Bronchial lymph node (tissue), 1 donor: ENCODE measurements around a stretch of chr11.

DNA sequence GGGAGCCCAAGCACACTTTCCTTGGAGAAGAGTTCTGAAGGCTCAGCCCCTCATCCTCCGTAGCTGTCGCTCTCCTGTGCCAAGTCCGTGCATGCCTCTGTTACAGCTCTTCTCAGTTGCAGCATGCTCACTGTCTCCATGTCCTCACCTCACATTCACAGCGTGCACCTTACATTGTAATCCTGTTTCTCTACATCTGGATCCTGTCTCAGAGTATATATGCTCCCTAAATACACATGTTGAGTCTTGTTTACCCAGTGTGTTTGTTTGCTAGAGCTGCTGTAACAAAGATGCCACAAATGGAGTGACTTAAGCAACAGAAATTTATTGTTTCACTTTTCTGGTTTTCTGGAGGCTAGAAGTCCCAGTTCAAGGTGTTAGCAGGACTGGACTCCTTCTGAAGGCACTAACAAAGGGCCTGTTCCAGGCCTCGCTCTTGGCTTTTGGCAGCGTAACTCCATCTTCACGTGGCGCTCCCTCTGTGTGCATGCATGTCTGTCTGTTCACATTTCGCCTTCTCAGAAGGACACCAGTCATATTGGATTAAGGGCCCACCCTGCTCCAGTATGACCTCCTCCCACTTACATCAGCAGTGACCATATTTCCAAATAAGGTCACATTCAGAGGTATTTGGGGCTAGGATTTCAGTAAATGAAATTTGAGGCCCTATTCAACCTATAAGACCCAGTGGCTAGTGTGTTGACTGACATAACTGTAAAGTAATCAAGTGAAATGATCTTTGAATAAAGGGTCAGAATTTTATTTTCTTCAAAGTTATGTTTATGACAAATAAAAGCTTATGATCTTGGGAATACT is 19.9 kb downstream of the APLP2 start:
- PRO-cap = no peak

DNA sequence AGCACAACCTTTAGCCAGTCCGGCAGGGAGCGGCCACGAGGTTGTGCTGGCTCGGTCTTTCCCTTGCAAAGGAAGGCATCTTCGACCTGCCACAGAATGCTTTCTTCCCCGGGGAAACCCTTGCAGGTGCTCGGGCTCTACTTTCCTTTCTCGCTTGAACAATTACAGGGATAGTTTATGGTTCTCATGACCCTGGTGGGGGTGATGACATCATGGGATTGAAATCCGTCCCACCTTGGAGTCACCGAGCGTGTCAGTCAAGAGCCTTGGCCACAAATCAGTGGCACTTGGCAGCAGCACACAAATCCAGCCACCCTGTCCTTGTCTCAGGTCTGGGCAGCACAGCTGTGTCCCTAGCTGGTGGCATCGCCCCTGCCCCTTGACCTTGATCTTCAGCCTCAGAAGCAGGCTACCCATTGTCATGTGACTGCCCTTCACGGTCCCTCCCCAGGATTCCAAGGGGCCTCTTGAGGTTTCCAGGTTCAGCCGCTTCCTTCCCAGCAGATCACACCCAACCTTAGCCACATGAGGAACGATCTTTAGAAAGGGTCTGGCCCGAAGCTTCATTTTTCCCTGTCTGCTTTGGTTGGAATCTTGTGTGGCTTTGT is 20.4 kb downstream of the ST14 start:
- PRO-cap = no peak

DNA sequence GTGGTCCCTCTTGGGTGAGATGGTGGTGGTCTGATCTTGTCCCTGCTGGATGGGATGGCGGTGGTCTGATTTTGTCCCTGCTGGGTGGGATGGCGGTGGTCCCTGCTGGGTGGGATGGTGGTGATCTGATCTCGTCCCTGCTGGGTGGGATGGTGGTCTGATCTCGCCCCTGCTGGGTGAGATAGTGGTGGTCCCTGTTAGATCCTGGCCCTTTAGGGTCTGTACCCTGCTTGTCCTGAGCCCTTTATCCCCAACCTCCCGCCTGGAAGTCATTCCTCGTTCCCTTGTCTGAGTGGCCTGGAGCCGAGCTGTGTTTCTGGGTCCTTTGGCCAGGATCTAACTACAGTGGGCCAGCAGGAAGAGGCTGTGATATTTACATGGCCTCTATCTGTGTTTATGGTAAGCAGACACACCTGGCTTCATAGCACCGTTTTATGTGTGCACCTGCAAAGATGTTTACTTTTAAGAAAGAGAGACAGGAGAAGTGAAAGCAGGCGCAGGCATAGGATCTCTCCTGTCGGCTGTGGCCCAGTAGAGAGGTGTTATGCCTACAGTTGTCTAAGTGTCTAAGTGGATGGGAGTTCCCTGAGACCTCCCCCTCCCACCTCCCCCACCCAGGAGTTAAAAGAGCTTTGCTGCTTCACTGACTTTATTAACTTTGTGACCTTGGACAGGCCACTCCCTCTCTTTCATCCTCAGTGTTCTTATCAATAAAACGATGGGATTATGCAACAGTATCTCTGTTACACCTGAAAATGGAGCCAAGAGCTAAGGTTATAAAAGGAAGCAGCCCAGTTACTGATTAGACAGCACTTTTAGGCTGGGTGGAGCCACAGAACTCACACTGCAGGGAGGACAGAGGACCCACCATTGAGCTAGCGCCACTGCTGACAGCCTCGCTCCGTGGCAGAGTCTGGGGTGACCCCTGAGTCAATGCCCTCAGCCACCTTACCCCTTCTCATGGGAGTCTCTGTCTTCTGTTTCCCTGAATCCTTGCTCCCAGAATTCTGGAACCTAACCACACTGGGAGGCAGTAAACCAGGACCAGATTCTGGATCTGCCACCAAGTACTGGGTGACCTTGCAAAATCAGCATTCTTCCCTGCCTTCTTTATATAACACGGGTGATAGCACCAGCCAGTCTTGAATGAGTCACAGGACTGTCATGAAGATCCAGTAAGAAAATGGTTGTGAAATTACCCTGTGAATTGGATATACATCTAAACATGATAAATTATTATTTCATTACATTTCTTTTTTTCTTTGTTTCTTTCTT is 21.9 kb downstream of the ST14 start:
- PRO-cap = bidirectional peak, plus-strand start at position 465 of the sequence, minus-strand start at position 342 of the sequence

DNA sequence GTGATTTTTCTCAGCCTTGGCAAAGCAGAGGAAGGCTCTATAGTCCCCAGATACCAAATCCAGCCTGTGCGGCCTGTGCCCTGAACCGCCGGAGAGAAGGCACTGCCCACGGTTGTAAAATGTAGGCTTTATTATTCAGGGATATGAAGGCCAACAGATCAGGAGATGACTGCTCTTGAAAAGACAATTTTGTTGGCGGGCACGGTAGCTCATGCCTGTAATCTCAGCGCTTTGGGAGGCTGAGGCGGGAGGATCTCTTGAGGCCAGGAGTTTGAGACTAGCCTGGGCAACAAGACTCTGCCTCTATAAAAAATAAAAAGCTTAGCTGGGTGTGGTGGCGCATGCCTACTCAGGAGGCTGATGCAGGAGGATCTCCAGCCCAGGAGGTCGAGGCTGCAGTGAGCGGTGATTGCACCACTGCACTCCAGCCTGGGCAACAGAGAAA is 31.3 kb downstream of the ST14 start:
- PRO-cap = no peak

DNA sequence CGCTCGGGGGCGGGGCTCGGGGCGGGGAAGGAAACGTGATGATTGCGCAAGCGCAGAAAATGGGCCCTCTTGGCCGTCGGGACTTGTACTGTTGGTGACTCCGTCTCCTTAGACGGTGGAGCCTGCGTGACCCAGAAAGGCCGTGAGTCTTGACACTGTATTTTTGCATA is 142 bp upstream of the ZBTB44 start:
- PRO-cap = no peak

GRCh38 chr11:130315716-130316303 is 1.1 kb upstream of the ZBTB44 start:
- PRO-cap = unidirectional peak, minus-strand start at chr11:130315898

- PRO-cap = no peak
Observed at GRCh38 chr11:130388880-130389279, 39.5 kb downstream of the ADAMTS8 start.

DNA sequence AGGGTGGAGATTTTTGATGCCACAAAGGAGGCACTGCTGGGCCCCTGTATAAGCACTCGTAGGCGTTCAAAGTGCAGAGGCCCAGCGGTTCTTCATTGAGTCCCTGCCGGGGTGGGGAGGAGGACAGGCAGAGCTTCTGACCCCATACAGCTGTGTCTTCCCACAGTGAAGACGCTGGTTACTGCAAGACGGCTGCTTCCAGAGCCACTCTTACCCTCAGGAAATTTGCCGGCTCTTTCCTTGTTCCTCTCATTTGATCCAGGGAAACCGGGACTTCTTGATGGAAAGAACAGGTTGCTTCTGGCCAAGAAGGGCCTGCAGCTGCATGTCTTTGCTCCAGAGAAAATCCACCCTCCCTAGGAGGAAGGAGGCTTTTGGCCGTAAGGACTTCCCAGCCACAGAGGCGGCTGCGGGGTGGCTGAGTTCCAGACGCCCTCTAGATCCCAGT is 9.3 kb downstream of the ADAMTS15 start:
- PRO-cap = no peak

DNA sequence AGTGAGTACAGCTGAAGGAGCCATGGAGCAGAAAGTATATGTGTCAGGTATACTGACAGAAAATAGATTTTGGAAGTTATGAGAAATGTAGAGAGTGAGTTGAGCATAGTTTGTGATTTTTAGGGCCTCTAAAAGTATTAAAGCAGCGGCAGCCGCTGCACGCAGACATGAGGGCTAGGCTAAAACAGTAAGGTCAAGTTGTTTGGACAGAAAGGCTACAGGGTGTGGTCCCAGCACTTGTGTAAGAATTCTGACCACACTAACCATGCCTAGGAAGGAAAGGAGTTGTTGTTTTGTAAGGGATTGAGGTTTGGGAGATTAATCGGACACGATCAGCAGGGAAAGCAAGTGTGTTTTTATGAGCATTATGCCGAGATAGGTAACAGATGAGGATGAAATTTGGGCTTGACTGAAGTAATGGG is 117.9 kb downstream of the ADAMTS15 start:
- PRO-cap = no peak

DNA sequence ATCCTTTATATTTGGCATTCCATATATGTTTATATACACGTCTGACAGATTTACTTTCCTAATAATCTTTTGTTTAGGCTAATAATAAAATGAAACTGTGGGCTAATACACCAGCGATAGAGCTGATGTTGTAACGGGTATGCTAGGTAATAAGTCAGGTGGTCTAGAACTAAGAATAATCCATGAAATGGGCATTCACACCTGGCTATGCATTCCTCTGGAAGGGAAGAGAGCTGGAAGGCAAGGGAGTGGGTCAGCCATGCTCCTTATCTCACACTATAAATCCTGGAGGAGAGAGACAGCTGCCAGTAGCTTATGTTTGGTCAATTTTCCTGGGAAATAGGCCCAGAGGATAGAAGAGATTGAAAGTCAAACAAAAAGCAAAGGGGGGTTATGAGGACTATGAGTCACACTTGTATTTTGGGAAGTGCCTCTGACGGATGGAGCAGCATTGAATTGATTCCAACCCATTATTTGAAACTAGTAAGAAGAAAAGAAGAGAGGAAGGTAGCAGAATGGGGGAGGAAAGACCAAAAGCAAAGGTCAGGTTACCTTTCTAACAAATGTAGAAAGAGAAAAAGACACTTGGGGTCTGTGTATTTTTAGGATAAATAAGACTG is 25.0 kb downstream of the SNX19 start:
- PRO-cap = no peak

DNA sequence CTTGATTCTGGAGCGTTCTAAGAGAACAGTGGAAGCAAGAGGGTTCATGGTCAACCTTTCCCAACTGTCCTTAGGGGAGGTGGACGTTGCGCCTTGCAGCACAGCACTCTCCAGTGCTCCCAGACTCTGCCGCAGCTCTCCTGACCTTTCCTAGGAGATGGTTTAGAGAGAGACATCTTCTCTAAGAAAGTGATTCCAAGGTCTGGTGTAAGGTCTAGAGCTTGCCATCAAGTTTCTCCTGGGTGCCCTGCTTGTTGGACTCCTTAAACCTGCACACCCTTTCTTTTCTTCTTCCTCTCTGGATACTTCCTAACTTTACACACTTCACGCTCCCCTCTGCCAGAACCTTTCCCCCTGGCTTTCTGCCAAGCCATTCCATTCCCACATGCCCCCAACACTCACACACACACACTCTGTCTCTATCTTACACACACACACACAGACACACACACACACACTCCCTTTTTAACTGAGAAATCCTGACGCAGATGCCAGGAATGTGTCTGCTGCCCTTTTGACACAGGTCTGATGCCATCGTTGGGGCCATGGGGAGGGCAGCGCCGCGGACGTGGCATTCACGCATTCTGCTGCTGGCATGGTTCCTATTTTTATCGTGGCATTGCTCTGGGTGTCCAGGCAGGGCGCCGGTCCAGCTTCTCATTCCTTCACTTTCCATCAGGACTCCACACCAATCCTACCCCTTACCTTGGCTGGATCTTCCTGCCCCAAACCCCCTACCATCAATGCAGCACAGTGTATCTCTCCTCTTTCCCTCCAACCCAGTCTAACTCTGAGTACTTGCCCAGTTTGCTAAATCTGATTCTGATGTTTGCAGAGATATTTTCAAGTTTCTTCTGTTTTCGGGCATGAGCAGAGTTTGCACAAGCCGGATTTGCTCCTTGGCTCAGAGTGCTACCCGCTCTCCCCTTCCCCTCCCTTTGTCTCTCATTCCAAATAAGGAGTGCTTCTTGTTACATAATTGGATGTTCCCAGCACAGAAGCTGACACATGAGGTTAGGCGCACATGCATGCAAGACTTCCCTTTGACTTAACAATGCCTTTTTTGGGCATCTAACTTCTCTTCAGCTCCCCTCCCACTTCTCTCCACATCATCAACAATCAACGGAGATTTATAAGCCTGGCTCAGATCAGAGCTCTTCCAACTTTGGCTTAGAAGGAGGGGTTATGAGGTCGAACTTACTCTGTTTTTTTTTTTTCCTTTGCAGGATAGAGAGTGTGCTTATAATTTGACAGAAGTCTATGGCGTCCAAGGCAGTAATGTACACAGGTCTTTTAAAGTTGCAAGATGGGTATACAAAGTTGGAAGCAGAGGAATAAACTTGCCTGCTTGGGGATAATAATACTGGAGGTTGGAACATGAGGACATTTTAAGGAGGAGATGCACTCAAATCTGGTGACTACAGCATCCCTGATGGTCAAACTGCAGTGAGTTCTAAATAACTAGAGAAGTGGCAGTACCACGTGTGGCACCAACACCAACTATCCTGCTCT is 18.8 kb downstream of the SNX19 start:
- PRO-cap = bidirectional peak, plus-strand start at position 1,004 of the sequence, minus-strand start at position 786 of the sequence

- PRO-cap = unidirectional peak, plus-strand start at chr11:131643058
Observed at GRCh38 chr11:131642900-131643322, 272.5 kb downstream of the NTM start.

DNA sequence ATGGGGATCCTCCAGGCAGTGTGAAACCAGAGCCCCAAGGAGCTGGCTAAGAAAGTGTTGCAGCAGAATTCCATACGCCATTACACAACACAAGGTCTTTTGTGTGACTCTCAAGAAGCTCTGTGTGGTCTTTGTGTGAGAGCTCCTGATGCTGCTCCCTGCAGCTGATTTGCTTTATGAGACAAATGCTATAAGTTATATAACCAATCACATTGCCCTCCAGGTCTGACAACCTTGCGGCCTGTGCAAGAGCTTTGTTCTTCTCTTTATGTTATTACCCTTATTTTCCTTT is 617.6 kb downstream of the OPCML start:
- PRO-cap = no peak

DNA sequence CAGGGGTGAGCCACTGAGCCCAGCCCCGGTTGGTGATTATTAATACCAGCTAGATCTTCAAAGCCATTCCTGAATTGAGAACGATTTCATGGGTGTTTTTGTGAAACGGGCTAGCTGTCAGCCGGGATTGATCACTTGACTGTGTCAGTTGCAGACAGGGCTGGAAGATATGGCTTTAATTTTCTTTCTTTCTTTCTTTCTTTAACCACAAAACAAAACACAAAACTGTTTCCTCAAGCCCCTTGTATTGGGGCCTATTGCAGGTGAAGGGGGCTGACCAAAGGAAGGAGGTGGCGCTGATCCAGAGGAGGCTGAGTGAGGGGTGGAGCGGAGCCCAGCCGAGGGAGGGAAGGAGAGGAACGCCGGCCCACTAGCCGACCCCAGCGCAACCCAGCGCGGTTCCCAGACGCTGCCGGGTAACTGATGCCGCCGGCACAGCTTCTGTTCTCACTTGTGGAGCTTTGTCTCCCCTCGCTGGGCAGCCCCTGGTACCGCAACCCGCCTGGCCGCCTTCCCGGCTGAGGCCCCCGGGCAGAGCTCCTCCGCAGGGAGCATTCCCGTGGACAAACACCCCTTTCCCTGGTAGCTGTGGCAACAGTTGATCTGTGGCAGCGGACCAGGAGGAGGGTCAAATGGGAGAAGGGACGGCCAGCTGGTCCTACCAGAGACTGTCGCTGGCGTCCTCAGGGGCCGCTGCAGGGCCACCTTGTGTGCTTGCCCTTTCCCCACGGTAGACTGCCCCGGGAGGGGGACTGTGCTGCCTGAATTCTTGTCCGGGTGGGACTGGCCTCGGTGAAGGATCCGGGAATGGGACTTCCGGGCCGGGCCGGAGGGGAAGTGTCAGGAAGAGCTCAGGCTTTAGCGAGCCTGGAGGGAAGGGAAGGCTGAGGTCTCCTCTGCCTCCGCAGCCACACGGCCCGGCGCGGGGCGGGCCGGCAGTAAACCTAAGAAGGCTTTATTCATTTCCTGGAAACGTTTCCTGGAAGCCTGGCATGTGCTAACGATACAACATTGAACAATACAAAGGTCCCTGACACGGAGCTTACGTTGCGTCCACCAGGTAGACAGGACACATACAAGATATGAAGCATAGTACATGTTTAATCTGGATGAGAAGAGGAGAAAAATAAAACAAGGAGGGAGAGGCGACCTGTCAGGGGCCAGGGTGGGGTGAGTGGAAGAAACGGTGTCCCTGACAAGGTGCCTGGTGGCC is 468.1 kb downstream of the OPCML start:
- PRO-cap = bidirectional peak, plus-strand start at position 1,050 of the sequence, minus-strand start at position 737 of the sequence

- PRO-cap = no peak
Observed at GRCh38 chr11:133082579-133083661, 449.4 kb downstream of the OPCML start.

DNA sequence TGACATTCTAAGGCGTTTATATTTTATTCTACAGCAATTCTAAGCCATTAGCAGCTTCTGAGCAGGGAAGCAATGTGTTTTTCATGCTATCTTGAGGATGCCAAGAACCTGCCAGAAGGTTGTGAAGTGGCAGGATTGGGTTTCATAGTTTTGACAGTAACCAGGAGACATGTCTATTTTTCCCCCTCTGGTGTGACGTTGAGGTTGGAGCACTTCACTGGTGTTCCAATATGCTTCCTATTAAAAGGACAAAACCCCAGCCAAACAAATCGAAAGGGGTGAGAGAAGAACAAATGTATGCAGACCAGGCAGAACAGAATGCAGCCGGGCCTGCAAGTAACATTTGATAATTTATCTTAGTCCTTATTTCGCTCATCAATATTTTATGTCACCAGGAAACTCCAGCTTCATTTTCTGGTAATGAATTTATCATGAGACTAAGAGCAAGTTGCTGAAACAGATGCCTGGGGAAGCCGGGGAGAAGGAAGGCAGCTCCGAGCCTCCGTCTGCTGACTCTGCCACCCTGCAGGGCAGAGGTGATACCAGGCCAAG is 148.0 kb downstream of the SPATA19 start:
- PRO-cap = no peak

DNA sequence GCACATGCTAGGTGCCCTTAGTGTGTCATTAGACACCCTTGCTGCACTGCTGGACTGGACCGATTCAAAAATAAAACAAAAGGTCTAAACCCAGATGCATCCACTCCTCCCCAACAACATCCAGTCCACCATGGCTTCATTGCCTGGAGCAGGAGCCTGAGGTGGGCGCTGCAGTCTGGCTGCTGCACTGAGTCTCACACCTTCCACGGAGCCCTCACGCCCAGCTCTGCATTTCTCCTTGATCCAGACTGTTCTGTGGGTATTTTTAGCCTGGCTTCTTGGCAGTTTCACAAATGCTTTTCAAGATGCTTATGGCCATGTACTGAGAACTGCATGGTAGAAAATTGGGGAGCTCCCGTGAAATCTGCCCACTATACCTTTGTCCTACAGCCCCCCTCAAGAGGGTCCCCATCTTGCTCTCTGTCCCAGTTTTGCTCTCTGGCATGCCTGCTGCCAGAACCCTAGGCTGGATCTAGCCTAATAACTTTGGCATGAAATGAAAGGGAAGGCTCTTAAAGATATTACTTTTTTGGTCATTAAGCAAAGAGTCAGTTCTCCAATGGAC is 53.3 kb upstream of the JAM3 start:
- PRO-cap = no peak

DNA sequence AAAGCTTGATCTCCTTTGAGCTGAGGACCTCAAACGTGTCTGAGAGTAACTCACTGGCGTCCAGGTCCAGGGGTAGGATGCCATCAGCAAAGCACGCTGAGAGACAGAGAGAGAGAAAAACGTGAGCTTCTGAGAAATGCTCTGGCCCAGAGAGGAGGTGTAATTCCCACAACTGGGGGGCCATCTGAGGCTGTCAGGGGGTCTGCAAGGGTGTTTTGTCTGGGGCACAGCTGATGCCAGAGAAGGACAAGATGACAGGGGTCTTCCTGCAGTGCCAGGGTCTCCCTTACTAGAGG is 55.7 kb downstream of the NCAPD3 start:
- PRO-cap = no peak

DNA sequence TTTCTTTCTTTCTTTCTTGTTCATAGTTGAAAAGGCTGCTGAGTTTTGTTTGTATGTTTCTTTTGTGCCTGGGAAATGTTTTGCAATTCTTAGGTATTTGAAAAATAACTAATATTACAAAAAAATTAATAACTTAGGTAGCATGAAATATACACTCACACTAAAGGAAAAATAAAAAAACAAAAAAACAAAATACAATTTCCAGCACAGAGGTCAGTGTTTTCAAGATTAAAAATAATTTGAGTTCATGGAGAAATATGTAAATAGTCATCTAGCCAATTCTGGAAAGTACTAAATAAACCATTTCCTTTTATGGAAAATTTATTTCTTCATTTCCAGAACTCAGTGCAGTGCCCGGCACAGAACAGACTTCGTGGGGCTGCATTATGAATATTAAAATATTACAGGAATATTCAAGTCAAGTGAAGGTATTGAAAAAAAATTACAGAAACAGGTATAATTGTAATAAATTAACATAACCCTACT is 45.8 kb downstream of the NCAPD3 start:
- PRO-cap = bidirectional peak, plus-strand start at position 362 of the sequence, minus-strand start at position 230 of the sequence

- PRO-cap = unidirectional peak, plus-strand start at chr11:134583633
Observed at GRCh38 chr11:134583423-134583912, 171.4 kb upstream of the B3GAT1 start.